A172 (cell line): ENCODE results near the genes PARN and PLA2G10.

DNA sequence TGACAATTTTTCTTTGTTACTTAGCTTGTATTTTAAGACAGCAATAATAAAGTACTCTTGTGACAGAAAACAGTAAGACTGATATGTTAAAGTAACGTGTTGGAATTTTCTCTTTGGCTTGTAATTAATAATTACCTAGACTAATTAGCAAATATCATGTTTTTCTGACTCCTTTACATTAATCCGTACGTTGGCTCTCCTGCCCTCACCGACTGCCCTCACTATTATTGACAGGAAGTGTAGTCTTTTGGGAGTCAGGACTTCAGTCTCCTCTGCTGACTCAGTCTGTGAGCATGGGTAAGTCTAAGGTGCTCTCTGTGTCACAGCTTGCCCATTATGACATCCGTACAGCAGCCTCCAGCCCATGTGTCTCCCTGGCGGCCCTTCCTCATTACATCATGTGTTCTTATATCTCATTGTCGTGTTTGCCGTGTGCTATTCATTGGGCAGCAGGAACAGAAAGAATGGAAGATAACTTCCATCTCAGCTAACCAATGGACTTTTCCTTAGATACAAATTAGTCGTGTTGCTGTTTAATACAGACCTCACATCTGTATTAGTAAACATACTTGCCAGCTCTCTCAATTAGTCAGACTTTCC is 77.4 kb downstream of the MRTFB start:
- RAMPAGE, long total RNA: no peak

DNA sequence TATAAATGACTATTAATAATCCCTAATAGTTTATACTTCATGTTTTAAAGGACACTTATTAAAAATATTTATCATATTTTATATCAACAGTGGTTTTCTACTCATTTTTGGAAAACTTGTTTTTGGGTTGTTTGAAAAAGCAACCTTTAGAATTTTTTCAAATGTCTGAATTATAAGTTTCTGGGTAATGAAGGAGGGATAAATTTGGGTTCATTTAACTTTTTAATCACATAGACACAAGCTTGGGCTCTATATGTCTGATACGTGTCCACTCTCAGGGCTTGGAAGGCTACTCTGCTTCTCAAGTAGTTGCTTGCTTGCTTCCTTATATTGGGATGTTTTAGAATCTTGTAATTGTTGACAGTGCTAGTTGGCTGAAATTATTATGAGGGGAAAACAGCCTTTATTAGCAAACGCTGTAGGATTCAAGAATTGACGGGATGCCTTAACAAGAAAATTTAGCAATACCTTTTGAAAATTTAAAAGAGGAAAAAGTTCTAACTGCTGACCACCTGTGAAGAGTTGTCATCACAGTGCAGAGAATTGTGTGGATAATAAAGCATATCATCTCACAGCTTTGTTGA is 118.5 kb downstream of the MRTFB start:
- RAMPAGE, long total RNA: no peak

- RAMPAGE, long total RNA: no peak
These were observed 214.5 kb downstream of the MRTFB start for GRCh38 chr16:14285426-14286184.

GRCh38 chr16:14539267-14539466 is 90.9 kb downstream of the PARN start:
- RAMPAGE, long total RNA: no peak

- RAMPAGE, long total RNA: no peak
These were observed 69.6 kb downstream of the PARN start for GRCh38 chr16:14560417-14560805.

- RAMPAGE, long total RNA: no peak
These were observed 20.2 kb downstream of the PARN start for GRCh38 chr16:14609819-14610297.

DNA sequence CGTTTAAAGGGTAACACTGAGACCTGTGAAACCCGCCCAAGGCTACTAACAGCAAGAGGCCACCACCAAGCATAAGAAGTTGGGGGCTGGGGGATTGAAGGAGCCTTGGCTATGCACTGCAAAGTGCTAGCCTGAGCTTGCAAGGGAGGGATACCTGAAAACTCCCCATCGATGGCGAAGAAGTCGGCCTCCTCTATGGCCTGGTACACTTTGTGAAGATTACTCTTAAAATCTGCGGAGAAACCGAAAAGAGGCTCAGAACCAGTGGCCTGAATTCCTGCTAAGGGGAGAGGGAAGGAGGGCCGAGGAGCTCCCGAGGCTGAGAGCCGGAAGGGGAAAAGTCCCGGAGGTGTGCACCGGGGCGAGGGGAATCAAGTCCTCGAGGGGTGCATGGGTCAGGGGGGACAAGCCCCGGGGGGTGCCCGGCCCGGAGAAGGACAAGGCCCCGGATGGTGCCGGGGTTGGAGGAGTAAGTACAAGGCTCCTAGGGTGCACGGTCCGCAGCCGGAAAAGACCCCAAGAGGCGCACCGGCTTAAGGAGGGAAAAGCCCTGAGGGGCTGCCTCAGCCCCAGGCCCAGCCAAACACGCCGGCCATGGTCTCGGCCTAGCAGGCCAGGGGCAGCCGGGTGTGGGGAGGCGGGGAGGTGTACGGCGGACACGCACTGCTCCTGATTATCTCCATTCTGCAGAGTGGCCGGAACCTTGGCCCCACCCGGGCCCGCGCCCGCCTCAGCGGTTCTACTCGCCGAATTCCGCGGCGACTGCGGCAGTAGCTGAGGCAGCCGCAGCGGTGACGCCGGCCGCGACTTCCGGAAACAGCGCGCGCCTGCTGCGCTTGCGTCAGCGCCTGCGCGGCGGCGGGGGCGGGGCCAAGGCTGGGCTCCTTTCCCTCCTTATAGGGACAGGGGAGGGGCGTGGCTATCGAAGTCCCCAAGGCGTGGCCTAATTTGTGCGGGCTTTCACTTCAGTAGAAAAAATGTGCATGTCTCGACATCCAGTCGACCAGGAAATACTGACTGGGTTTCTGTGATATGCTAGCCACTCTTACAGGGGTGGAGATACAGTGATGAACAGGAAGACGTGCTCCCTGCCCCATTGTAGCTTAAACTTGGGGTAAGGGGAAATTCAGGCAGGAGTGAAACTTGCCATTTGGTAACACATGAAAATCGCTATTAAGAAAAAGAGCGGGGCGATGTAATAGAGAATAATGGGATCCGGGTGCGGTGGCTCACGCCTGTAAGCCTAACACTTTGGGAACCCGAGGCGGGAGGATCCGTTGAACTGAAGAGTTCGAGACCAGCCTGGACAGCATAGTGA is at the start of gene PARN:
Gene PARN (minus strand): TSS at position 818 of the 1,318 bp plus-strand sequence.
- RAMPAGE, long total RNA: start-site peak on the minus strand centred at position 792 of the sequence, 75 bp wide, 349 and 485 reads in 2 replicates

DNA sequence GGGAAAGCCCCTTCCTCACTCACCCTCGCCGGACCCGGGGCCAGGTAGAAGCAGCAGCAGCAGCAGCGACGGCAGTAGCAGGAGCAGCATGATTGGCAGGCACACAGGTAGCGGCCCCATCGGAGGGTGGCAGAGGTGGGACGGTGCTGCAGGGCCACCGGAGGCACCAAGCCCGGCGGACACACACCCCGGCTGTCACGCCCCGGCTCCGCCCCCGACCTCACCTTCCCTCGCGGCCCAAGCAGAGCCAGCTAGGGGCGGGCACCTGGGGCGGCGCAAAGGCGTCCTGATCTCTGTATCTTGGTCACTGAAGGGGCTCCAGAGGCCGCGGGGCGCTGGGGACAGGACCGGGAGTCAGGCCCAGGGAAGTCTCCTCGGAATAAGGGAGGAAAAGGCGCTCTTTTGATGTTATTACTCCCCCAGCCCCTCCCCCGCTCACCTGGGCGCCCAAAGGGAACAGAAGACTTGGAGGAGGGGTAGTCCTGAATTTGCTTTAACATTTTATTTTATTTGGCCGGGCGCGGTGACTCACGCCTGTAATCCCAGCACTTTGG is at the start of gene PLA2G10:
Gene PLA2G10 (minus strand): TSS at position 199 of the 554 bp plus-strand sequence.
- RAMPAGE, long total RNA: no peak

DNA sequence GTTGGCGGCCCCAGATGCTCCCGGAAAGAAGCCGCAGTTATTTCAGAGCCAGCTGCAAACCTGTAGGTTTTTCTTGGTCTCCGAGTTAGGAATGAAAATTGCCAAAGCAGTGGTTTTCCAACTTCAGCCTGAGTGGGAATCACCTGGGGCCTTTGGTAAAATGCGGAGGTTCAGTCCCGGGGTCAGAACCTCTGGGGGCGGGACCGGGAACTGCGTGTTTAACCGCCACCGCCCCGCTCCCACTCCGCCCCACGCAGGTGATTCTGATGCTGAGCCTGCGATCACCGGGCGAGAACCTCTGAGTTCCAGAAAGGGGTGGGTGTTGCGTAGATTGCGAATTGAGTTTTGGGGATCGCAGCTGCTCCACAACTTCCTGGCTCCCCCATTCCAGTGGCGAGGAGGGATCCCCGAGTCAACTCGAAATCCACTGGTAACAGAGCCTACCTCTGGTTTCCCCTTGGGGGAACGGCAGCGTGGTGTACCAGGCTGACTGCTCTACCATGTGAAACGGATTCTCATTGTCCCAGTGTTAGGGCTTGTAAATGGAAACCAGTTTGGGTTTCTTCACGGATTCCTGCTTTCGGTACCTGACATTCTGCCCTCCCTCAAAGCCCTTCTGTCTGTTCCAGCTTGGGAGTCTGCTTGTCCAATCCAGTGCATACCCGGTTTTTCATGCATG is 884 bp downstream of the PDXDC1 start:
- RAMPAGE, long total RNA: no peak

GRCh38 chr16:14988853-14989234 is 14.0 kb downstream of the PDXDC1 start:
- RAMPAGE, long total RNA: no peak

GRCh38 chr16:15135526-15135926 is 41.5 kb upstream of the RRN3 start:
- RAMPAGE, long total RNA: no peak

DNA sequence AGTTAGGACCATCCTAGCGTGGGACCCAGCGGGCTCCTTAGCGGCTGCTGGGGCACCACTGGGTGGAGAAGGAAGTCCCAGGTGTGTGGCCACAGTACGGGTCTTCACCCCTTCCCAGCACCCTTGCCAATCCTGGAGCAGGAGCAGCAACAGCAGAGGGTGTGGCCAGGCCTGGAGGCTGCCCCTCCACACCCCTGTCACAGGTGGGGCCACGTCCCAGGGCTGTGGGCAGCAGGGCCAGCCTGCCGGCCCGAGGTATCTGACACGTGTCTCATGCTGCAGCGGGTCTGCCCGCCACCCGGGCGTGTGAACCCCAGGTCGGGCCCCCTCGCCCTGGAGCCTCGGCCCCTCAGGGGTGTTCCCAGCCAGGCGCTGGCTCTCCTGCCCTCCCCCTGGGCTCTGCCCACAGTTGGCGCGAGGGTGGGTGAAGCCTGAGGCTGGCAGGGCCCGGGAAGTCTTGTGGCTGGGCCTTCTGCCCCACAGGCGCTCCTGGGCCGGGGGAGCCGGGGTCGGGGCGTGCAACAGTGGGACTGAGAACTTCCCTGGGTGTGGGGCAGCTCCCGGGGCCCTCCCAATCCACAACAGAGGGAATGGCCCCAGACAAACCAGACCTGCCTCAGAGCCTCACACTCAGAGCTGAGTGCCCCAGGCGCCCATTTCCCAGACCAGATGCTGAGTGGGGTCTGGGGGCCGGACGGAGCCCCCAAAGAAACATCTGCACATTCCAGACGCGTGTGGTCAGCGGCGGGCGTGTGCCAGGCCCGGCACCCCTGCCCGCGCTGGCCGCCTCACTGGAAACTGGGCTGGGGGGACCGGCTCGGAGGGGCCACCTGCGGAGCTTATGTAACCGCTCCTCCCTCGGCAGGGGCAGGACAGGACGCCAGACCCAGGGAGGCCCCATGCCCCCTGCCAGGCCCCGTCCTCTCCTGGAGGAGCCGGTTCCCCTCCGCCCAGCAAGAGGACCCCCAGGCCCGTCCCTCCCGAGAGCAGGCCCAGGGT is 49.4 kb upstream of the RRN3 start:
- RAMPAGE, long total RNA: no peak

DNA sequence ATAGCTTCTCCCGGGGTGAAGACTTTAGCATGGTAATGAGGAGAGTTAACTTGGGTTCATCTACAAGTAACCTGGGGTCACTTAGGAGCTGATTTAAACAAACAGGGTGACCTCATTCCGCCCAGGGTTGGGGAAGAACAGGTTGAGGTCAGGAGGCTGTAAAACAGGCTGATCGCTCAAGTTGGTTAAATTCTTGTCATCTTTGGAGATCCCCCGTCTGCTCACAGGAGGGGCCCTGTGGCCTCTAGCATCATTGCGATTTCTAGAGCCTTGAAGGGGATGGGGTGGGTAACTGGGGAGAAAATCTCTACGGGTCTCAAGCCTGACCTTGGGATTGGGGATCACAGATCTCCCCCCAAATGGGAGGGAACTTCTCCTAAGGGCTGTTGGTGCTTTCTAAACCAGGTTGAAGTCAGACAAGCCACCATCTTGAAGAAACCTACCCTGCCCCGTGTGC is 1.8 kb downstream of the MPV17L start:
- RAMPAGE, long total RNA: no peak

DNA sequence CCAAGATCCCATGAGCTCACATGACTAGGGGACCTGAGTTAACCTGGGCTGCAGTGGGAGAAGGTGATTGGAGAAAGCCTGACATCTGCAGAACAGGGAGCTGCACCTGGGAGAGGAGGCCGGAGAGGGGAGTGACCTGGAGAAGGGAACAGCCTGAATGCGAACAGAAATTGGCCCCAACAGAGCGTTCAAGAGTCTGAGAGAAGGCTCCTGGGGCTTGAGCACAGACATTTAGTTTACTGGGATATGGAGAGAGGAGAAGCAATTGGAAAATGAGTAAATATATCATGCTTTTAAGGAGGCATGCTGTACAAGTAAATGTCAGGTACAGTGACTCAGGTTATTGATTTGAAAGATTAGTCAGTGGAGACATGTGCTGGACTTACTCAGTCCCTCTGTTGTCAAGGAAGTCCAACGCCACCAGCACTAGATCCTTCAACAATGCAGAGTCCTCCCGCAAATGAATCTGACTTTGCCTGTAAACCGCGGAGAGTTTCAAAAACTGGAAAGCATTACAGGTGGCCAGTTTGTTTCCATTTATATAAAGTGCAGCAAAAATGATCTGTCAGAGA is 28.2 kb downstream of the BMERB1 start:
- RAMPAGE, long total RNA: no peak

- RAMPAGE, long total RNA: no peak
These were observed 59.8 kb downstream of the BMERB1 start for GRCh38 chr16:15494173-15494601.

- RAMPAGE, long total RNA: no peak
These were observed 73.0 kb downstream of the BMERB1 start for GRCh38 chr16:15507302-15507795.

DNA sequence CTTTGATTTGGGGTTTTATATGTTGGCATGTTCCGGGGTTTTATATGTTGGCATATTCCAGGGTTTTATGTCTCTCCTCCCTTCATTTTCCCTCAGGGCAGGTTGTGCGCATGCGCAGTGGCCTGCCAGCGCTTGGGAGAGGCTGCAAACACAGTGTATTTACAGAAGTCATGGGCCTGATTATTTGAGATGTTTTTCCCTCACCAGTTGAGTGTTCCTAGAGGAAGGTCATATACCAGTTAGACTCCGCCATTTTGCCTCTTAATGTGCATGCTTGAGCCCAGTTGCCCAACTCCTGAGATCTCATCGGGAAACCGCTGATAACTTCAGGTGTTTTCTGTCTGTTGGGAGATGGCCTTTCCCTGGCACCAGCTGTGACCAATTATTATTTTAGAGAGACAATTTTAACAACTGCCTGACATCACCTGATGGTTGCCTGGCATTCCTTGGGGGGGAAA is 65.3 kb downstream of the MARF1 start:
- RAMPAGE, long total RNA: no peak

- RAMPAGE, long total RNA: no peak
These were observed 8.3 kb downstream of the MARF1 start for GRCh38 chr16:15634621-15635120.

- RAMPAGE, long total RNA: no peak
These were observed 2.0 kb downstream of the MARF1 start for GRCh38 chr16:15640907-15641452.

DNA sequence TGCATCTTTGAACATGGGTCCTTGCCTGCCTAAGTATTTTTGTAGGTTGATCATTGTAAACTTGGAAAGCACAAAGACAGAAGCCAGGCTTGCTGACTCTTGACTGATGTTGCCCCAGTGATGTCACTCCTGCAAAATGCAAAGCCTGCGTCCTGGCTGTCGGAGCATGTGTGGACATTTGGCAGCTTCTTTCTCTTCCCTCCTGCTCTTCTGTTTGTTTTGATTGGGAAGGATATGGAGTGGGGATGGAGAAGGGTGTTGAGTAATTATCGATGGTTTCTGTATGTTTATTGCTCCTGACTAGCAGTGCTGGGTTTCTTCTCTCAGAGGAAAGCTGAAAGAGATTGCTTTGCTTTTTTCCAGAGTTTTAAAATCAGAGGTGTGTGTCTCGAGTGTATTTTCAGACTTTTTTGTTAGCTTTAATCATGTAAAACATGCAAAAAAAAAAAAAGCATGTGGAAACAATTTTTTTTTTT is 3.3 kb downstream of the NDE1 start:
- RAMPAGE, long total RNA: no peak